ENCODE measurements around the genes ZNF618 and AMBP.

GRCh38 chr9:112838279-112839235 is 52.1 kb downstream of the SLC46A2 start:
- PRO-cap, result no peak

DNA sequence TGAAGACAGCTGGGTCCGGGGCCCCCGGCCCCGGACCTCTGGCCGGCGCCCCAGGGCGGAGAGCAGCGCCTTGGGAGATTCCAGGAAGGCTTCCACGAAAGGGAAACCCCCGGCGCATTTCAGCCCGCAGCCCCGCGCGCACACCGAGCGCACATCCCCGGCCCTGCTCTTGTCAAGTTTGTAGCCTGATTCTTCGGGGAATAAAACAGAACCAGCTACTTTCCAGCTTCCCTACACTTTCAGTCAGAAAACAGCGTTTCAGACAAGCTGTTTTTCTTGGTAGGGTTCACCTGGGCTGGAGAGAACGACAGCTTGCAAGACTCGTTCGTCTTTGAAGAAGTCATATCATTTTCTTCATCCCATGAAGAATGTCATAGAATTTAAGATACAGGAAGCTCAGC is 561 bp downstream of the SLC31A2 start:
- PRO-cap, result no peak

- PRO-cap, result no peak
Observed at GRCh38 chr9:113221644-113222365, 461 bp downstream of the SLC31A1 start.

GRCh38 chr9:113378794-113379664 is 2.2 kb upstream of the HDHD3 start:
- PRO-cap, result no peak

- PRO-cap, result bidirectional peak, plus-strand start at chr9:113523523, minus-strand start at chr9:113523361
Observed at GRCh38 chr9:113523062-113524236, 59.9 kb downstream of the RGS3 start.

DNA sequence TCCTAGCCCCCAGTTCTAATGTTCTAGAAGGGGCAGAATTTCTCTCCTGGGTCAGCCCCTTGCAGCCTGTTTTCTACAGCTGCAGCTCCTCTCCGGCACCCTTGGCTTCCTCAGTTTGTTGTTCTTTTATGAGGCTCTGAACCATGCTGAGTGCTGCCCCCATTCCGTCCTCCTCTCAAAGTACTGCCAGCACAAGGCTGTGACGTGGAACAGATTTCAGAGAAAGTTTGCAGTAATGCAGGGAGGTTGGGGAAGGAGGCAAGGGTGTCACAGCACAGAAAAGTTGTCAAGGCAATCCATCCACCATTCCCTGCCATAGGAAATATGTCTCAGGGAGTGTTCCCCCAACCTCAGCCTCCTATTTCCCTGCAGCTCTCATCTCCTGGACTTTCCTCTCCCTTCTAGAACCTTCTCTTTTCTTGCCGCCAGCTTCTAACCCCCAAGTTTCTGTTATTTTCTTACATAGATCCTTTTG is 63.4 kb downstream of the RGS3 start:
- PRO-cap, result no peak

- PRO-cap, result no peak
Observed at GRCh38 chr9:113557450-113558017, 94.0 kb downstream of the RGS3 start.

GRCh38 chr9:113588185-113588637 is 124.7 kb downstream of the RGS3 start:
- PRO-cap, result no peak

- PRO-cap, result no peak
Observed at GRCh38 chr9:113591423-113592179, 128.1 kb downstream of the RGS3 start.

GRCh38 chr9:113875630-113876635 is at the start of gene ZNF618:
Gene ZNF618 (plus strand): TSS chr9:113876309.
- PRO-cap, result no peak

DNA sequence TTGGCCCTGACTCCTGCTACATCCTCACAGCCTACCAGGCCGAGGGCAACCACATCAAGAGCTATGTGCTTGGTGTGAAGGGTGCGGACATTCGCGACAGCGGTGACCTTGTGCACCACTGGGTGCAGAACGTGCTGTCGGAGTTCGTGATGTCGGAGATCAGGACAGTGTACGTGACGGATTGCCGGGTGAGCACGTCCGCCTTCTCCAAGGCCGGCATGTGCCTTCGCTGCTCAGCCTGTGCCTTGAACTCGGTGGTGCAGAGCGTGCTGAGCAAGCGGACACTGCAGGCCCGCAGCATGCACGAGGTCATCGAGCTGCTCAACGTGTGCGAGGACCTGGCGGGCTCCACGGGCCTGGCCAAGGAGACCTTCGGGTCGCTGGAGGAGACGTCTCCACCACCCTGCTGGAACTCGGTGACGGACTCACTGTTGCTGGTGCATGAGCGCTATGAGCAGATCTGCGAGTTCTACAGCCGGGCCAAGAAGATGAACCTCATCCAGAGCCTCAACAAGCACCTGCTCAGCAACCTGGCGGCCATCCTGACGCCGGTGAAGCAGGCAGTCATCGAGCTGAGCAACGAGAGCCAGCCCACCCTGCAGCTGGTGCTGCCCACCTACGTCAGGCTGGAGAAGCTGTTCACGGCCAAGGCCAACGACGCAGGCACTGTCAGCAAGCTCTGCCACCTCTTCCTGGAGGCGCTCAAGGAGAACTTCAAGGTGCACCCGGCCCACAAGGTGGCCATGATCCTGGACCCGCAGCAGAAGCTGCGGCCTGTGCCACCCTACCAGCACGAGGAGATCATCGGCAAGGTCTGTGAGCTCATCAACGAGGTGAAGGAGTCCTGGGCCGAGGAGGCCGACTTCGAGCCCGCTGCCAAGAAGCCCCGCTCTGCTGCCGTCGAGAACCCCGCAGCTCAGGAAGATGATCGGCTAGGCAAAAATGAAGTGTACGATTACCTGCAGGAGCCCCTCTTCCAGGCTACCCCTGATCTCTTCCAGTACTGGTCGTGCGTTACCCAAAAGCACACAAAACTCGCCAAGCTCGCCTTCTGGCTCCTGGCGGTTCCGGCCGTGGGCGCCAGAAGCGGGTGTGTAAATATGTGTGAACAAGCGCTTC is 28.8 kb downstream of the AMBP start:
- PRO-cap, result no peak

- PRO-cap, result no peak
Observed at GRCh38 chr9:114077906-114078848, at the start of gene AMBP. Gene AMBP (minus strand): TSS chr9:114078300.

DNA sequence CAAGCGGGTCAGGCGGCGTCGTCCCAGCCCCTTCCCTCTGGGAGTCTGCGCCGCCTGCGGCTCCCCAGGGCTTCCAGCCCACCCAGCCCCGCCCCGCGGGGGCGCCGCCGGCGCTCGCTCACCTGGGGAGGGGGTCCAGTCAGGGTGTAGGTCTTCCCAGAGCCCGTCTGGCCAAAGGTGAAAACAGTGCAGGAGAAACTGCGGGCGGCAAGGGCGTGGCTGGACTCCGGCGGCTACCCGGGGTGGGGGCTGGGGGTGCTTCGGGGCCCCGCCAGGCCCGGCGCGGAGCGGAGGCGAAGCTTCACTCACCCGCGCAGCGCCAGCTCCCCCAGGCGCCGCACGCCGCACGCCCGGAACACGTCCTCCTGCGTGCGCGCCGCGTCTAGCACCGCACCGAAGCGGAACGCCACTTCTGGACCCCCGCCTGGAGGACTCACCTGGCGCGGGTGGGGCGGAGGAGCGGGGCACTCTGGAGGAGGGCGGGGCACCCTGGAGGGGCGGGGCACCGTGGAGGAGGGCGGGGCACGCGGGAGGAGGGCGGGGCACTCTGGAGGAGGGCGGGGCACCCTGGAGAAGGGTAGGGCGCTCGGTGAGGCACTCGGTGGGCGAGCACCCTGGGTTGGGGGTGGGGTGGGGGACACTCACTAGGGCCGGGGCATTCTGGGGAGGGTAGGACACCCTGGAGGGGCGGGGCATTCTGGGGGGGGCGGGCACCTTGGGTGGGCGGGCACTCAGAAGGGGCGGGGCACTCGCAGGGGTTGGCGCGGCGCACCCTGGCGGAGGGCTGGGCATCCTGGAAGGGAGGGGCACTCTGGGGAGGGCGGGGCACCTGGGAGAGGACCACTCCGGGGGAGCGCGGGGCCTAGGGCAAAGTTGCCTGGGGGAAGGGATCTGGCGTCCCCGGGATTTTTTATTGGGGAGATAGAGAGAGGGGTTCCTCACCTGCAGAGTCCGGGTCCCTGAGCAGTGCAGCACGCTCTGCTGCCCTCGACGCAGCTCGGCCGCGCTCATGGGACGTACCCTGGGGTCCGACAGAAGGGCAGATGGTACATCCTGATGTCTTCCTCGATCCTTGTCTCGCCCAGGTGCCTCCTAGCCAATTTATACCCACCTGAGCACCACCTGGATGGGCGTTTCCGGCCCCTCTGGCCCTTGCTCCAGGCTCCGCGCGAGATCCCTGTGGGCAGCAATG is 703 bp downstream of the KIF12 start:
- PRO-cap, result no peak

GRCh38 chr9:114156321-114157414 is 1.3 kb downstream of the COL27A1 start:
- PRO-cap, result no peak

GRCh38 chr9:114288106-114288863 is 34.6 kb upstream of the ORM1 start:
- PRO-cap, result no peak

- PRO-cap, result no peak
Observed at GRCh38 chr9:114310626-114311625, 12.0 kb upstream of the ORM1 start.

DNA sequence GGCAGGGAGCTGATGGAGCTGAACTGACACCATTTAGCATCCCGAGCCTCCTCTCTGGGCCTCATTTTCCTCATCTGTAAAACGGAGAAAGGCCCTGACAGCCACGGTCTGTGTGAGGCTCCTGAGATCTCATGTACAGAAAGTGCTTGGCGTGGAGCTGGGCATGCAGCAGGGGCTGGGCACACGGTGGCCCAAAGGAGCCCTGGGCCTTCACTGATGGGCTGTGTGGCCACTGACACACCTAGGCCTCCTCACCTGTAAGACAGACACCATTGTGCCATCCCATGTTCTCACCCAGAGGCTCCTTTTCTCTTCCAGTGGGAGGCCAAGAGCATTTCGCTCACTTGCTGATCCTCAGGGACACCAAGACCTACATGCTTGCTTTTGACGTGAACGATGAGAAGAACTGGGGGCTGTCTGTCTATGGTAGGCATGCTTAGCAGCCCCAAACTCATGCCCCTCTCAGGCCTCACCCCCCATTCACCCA is 1.6 kb downstream of the ORM1 start:
- PRO-cap, result no peak

GRCh38 chr9:114363458-114363882 is 24.3 kb downstream of the AKNA start:
- PRO-cap, result no peak

DNA sequence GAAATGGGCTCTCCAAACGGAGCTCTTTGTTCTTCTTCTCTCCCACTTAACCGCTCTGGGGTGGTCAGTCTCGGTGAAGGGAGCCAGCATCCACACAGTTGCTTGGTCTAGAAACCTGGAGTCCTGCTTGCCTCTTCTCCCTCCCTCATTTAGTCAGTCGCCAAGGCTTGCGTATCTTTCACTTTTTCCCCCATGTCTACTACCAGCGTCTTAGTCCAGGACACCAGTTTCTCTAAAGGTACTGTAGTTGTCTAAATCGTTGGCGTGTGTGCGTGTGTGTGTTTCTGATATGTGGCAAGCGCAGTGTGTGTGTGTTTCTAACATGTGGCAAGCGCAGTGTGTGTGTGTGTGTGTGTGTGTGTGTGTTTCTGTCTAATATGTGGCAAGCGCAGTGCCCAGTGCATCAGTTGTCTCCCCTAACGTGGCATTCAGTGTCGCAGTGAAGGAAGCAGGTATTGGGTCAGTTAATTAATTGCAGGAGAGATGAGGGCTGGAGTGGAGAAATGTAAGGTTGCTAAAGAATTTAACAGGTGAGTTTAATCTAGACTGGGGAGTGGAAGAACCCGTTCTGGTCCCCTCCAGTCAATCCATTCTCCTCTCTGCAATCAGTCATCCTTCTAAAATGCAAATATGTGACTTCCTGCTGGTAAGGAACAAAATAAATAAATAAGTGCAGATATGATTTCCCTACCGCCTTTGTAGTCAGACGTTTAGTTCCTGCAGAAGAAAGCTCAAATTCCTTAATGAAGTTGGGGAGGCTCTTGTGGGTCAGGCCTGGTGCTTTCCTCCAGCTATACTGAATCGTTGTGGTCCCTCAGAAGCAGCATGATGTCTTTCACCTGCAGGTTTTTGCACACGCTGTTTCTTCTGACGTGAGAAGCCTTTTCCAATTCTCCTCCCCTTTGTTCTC is 861 bp downstream of the ATP6V1G1 start:
- PRO-cap, result no peak

DNA sequence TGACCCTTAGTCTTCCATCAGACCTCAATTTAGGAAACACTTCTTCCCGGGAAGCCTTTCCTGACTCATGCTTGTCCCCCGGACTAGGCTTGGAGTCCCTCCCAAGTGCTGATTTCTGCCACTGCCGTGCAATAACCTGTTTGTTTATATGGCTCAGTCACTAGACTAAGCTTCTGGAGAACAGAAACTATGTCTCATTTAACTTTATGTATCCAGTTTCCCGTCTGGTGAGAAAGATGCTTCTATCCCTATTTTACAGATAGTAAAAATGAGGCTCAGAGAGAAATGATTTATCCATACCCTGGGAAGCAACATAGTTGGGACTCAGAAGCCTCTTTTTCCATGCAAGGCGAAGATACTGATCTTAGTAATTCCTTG is 1.5 kb downstream of the ATP6V1G1 start:
- PRO-cap, result no peak

Data from SUDHL5 (cell line).